H7 (cell line): ENCODE data around the gene DAO.

DNA sequence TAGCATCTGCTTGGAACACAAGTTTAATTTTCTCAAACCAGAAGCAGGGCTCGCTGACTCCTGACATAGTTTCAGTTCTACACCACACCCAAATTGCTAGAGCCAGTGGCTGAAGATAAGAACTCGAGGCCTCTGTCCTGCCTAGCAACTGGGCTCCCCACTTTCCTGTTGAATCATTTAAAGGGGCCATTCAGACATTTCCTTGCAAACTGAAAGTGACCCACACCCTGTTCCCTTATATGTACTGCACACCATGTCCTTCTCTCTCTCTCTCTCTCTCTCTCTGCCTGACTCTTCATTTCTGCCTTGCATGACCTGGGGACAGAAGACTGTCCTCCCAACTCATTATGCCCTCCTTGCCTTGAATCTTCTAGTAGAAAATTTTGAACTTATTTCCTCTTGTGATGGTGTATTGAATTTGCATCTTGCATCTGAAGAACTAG, 9.8 kb upstream of the WSCD2 start:
- RAMPAGE, long total RNA: no peak

DNA sequence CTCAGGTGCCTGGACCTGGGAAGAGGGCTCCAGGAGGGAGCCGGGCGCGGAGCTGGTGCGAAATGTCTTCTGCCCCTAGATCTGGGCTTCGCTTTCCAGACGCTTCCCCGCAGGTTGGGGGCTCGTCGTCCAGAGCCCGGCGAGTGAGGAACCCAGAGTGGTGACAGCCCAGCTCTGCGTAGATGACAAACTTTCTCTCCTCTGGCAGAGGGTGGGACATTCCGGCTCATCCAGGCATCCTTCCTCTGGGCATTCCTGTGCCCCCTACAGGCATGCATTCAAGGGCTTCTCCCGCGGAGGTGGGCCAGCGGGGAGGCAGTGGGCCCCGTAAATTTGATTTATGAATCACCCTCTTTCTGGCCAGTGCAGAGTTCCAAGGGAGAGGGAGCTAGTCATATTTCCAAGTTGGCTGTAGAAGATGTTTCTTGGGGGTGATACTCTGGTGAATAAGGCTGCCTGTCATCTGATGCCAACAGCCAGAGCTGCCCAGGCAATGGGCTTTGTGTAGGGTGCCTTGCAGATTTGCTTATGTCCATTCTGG, 916 bp downstream of the WSCD2 start:
- RAMPAGE, long total RNA: no peak

DNA sequence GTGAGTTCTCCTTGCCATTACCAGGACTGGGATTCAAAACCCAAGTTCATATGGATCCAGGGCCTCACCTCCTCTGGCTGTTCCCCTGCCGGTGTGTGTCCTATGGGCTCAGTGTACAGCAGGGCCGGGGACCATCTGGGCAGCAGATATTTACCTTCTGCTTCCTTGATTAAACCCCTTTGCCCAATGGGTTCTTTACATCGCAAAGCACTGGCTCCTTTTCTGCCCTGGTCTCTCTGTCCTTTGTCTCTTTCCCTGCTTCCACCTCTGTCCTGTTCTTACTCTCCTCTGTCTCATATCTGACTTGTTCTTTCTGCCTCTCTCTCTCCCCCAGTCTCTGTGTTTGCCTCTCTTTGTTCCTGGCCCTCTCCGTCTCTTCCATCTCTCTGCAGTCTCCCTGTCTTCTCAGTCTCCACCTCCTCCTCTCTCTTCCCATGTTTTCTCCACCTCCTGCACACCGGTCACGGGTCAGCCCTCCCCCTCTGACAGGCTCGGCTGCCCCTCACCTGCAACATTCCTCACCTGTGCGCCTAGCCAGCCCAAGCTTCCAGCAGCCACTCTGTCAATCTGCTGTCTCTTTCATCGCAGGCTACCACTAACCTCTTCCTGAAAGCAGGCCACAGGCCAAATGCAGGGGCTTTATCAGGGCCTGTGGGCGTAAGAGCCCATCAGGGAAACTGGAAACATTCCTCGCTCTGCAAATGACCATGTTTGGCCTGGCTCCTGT, 34.7 kb downstream of the CMKLR1 start:
- RAMPAGE, long total RNA: no peak

GRCh38 chr12:108340096-108340504, 989 bp upstream of the CMKLR1 start:
- RAMPAGE, long total RNA: no peak

GRCh38 chr12:108349344-108349781, 10.3 kb upstream of the CMKLR1 start:
- RAMPAGE, long total RNA: no peak

DNA sequence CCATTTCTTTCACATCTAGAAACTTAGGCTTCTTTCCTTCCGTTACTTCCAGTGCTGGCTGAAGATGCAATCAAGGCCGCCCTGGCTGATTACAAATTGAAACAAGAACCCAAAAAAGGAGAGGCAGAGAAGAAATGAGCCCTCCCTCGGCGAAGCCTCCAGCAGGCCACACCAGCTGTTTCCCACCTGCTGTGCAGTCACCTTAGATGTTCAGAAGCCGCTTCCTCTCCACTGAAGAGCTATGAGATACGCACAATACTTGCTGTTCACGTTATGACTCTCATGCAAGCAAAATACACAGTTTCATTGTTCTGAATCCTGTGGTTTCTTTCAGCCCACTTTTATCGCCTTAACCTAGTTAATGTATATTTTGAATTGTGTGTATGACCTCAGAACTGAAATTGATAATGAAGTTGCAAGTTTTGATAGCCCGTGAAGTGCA, 6.4 kb downstream of the ISCU start:
- RAMPAGE, long total RNA: no peak

DNA sequence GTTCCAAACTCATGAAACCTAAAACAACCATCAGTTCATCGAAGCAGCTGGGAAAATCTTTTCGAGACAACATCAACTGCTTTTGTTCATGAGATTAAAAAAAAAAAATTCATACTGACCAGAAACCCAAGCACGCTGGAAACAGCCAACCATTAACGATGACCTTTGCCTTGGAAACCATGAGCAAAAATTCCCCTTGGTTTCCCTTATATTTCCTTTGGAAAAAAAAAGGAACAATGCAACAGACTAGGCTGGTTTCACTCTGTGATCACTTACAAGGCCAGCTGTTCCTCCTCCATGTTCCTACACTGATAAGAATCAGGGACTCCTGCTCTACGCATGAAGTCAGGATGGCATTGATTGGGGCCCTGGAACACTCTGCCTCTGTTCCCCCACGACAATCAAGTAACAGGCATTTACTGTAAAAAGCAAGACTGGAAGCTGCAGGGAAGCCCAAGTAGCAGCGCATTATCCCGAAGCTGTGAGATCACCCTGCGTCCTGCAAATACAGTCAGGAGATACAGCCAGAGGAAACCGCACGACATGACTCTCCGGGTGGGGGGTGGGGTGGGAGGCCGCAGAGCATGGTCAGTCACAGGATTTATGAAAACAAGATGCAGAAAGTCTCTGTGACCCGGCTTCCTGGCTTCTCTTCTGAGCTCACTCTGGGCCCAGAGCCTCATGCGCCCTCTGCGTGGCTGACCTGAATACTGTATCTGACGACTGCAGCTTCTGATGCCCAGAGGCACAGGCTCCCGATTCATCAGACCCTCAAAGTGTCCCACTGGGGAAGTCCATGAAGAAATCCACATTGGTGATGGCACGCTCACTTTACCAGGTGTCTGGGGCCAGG, 31.2 kb downstream of the SSH1 start:
- RAMPAGE, long total RNA: no peak

DNA sequence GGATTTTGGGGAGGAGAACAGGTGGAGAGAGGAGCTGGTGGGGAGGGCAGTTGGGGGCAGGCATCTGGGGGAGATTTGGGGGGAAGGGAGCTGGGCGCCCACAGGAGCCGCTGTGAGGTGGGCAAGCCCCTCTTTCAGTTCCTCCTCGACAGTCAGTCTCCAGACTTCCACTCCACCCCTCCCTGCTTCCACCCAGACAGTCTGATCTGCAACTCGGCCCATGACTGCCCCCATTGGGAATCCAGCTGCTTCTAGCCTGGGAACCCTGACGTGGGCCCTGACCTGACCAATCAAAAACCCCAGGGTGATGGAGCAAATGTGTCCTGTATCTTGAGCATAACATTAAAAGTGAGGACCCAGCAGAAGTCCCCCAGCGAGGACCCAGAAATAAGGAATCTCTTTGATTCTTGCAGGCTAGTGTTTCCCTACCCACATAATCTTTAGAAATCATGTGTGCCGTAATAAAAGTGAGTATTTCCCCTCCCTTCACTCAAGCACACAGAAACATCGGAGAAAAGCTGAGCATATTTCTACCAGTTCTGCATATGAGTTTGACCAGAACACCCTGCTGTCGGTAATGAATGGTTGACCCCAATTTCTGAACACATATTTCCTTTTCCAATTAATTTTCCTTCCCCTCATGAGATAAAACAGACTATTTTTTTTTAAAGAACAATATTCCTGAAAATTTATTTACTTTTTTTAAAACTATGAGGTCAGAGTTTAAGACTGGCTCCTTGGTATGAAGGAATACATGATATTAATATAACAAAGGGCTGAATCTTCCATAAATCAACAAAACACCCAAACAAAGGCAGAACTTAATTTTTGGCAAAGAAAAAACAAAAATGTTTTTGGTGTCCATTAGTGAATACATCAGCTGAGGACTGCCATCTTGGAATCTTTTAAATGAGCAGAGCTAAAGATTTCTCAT, 6.3 kb downstream of the SSH1 start:
- RAMPAGE, long total RNA: no peak

GRCh38 chr12:108852307-108853233, 4.8 kb downstream of the SSH1 start:
- RAMPAGE, long total RNA: no peak

GRCh38 chr12:108853234-108853745, 4.1 kb downstream of the SSH1 start:
- RAMPAGE, long total RNA: no peak

GRCh38 chr12:108879805-108880375, at the start of gene DAO:
Gene DAO, plus strand, starts transcription at chr12:108880092.
- RAMPAGE, long total RNA: no peak

- RAMPAGE, long total RNA: no peak
Observed at GRCh38 chr12:109144321-109144727, 27.9 kb downstream of the ACACB start.

DNA sequence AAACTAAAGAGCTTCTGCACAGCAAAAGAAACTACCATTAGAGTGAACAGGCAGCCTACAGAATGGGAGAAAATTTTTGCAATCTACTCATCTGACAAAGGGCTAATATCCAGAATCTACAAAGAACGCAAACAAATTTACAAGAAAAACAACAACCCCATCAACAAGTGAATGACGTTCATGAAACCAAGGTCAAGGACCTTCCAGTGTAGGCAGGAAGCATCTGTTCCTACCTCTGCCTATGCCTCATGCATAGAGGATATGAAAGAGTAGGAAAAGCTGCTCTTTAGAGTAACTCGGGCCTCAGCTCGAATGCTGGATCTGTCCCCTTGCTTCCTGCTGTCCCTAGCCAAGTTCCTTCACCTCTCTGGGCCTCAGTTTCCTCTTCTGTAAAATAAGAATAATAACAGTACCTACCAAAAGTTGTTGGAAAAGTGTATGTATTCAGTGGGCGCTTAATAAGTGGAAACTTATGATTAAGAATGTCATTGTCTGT, 65.0 kb downstream of the FOXN4 start:
- RAMPAGE, long total RNA: no peak

GRCh38 chr12:109310335-109310838, 1.3 kb upstream of the FOXN4 start:
- RAMPAGE, long total RNA: no peak

- RAMPAGE, long total RNA: no peak
Observed at GRCh38 chr12:109489161-109489563, 11.7 kb downstream of the UBE3B start.

- RAMPAGE, long total RNA: no peak
Observed at GRCh38 chr12:109534288-109534825, 38.9 kb downstream of the MMAB start.

DNA sequence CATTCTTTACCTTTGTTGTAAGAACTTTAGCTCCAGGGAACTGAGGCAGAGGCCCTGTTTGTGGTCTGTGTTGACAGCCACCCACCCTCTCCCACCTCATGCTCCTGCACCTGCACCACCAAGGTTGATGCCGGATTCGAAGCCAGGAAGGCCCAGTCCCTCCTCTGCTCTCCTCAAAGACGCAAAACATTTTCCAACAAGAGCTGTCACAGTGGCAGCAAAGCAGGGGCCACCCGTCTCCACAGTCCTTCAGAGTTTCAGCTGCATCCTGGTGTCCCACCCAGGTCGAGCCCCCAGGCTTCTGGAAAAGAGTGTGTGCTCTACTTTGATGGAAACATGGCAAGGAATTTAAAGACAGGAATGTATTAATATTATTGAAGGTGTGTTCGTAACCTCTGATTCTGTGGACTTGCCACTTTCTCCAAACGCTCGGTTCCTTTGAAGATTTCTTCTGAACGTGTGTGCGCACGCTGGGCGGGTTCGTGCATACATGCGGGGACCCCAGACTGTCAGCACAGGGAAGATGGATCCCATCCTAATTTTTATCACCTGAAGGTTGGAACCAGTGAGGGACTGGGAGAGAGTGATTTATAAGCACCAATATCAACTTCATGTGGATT, 37.3 kb downstream of the MMAB start:
- RAMPAGE, long total RNA: no peak

DNA sequence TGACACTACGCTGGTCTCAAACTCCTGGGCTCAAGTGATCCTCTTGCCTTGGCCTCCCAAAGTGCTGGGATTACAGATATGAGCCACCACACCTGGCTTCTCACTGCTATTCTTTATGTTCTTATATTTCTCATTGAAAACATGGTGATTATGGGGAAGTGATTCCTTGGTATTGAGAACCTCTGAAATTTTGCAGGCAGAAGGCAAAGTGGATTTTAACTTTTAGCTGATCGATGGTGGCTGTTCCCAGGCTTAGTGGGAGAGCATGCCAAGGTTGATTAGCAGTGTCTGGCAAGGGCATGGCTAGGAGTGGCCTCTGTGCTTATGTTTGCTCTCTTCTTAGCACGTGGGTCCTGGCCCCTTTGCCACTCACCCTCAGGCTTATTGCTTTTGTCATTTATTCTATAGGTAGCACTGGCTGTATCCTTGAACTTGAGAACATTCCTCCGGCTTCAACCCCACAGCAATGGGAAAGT, 2.0 kb downstream of the MVK start:
- RAMPAGE, long total RNA: no peak

GRCh38 chr12:109940176-109941147, 40.4 kb downstream of the TCHP start:
- RAMPAGE, long total RNA: no peak

GRCh38 chr12:110007959-110008427, 8.8 kb downstream of the ANKRD13A start:
- RAMPAGE, long total RNA: no peak